Monocyte (primary cell): Measurements from ENCODE around the gene GOLIM4.

DNA sequence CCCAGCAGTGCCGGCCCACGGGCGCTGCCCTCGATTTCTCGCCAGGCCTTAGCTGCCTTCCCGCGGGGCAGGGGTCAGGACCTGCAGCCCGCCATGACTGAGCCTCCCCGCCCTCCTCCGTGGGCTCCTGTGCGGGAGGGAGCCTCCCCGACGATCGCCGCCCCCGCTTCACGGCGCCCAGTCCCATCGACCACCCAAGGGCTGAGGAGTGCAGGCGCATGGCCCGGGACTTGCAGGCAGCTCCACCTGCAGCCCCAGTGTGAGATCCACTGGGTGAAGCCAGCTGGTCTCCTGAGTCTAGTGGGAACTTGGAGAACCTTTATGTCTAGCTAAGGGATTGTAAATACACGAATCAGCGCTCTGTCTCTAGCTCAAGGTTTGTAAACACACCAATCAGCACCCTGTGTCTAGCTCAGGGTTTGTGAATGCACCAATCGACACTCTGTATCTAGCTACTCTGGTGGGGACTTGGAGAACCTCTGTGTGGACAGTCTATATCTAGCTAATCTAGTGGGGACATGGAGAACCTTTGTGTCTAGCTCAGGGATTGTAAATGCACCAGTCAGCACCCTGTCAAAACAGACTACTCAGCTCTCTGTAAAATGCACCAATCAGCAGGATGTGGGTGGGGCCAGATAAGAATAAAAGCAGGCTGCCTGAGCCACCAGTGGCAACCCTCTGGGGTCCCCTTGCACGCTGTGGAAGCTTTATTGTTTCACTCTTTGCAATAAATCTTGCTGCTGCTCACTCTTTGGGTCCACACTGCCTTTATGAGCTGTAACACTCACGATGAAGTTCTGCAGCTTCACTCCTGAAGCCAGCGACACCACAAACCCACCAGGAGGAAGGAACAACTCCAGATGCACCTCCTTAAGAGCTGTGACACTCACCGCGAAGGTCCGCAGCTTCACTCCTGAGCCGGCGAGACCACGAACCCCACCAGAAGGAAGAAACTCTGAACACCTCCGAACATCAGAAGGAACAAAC, 1578.8 kb downstream of the SI start:
- PRO-cap, 2 experiments: no peak in any of the 2 experiments

DNA sequence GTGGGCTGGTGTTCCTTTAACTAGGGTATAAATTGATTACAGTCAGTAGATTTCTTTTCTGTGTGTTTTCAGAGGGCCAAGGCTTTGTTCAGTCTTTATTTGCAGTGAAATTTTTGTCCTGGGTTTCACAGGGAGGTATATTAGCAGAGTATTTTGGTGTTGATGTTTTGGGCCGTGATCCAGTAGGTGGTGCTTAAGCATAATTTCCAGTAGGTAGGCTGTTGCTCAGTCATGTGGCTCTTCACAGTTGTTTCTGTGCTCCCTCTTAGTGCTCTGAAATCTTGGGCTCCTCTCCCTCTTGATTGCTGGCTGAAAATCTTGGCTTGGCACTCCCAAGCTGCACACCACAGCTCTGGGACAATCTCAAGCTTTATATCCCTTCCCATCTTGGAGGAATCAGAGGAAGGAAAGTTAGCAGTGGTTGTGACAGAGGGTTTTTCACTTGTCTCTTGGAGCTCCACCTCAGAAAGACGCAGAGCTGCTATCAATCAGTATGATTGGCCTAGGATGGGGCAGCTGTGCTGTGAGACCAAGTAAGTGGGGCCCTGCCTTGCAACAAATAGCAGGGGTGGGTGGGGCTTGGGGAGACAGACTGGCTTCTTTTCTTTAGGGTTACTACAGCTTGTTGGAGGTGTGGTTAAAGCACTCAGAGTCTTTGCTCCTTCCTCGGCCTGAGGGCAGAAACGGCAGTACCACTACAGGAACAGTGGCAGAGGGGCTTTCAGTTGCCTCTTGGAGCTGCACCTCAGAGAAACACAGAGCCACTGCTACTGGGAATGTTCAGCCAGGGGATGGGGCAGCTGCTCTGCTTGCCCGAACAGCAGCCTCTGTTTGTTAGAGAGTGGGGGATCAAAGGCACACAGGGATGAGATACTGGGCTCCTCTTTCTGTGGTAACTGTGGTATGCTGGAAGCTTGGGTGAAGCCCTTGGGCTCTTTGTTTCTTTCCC, 627.0 kb downstream of the SI start:
- PRO-cap, 2 experiments: no peak in any of the 2 experiments

DNA sequence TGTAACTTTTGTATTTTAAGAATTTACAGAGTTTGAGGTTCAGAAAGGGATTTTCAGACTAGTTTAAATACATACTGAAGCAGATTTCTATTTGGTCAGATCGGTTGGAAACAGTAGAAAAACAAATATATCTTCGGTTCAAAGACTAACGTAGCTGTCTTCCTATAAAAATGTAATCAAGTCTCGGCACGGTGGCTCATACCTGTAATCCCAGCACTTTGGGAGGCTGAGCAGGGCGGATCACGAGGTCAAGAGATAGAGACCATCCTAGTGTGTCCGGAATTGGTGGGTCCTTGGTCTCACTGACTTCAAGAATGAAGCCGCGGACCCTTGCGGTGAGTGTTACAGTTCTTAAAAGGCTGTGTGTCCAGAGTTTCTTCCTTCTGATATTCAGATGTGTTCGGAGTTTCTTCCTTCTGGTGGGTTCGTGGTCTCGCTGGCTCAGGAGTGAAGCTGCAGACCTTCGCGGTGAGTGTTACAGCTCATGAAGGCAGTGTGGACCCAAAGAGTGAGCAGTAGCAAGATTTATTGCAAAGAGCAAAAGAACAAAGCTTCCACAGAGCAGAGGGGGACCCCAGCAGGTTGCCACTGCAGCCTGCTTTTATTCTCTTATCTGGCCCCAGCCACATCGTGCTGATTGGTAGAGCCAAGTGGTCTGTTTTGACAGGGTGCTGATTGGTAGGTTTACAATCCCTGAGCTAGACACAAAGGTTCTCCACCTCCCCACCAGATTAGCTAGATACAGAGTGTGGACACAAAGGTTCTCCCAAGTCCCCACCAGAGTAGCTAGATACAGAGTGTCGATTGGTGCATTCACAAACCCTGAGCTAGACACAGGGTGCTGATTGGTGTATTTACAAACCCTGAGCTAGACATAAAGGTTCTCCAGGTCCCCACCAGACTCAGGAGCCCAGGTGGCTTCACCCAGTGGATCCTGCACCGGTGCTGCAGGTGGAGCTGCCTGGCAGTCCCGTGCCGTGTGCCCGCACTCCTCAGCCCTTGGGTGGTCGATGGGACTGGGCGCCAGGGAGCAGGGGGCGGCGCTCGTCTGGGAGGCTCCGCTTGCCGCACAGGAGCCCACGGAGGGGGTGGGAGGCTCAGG, 80.6 kb upstream of the BCHE start:
- PRO-cap, 2 experiments: no peak in any of the 2 experiments

GRCh38 chr3:168095078-168095972, at the start of gene GOLIM4:
Gene GOLIM4 (minus strand): TSS chr3:168095924.
- PRO-cap, 2 experiments: peak in 2 of 2 experiments; most common plus-strand start chr3:168095369 (in 2); most common minus-strand start chr3:168095390 (in 2)

DNA sequence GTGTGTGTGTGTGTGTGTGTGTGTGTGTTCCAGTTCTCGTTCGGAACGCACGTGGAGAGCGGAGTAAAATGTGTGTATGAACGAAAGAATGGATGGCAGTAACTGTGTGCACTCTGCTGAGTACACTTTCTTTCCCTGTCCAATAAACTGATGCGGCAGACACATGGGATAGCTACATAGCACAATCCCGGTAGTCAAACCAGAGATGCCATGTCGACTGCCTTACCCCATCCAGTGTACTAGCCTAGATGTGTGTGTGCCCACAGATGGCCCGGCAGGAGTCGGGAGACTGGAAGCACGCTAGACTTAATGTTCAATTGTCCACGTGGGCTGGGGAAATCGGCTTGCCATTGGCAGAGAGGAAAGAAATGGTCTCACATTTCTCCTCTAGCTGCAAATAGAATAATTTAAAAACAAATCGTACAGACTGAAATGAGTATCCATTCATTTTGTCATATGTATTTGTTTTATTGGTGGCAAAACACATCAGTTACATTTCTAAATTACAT, 584 bp upstream of the GOLIM4 start:
- PRO-cap, 2 experiments: peak in 1 of 2 experiments; most common minus-strand start position 283 of the sequence (in 1)

- PRO-cap, 2 experiments: no peak in any of the 2 experiments
Measured at GRCh38 chr3:168165409-168165947, 69.8 kb upstream of the GOLIM4 start.

DNA sequence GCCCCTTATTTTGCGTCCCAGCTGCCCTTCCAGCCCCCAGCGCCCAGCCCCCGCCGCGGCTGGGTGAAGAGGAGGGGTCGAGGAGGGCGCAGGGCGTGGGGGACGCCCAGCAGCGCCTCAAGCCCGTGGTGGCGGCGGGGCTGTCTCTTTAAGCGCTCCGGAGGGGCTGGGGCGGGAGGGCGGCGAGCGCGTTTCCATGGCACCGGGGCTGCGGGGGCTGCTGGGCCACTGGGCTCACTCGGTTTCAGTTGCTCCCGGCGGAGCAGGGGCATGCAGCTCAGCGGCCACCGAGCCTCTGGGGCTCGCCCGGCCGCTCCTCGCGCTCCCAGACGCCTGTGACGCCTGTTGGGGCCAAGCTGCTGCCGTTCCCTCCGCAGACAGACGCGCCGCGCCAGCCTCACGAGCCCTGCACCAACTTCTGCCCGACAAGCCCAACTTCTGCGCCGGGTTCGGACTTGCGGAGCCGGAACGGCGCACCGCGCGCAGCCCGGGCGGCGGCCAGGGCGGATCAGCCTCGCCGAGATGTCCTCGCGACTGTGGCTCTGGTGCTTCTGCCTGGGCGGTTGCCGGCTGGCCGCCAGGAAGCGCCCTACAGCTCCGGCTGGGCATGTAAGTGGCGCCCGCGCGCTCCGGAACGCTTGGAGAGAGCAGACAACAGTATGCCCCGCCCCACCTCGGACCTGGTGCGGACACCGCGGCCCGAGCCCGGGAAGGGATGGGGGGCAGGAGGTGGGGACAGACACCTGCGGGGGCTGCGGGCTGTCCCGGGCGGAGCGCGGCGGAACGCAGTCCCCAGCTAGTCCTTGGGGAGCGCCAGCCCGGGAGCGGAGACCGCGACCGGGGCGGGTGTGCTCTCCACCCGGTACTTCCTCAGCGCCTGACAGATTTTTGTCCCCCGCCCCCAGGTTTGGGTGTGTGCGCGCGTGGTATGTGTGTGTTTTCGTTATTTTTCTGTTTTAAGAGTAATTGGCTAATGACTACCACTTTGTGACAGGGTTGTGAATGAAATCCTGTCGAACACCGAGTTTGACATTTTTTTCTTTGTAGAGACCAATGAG, 154.0 kb upstream of the GOLIM4 start:
- PRO-cap, 2 experiments: no peak in any of the 2 experiments

DNA sequence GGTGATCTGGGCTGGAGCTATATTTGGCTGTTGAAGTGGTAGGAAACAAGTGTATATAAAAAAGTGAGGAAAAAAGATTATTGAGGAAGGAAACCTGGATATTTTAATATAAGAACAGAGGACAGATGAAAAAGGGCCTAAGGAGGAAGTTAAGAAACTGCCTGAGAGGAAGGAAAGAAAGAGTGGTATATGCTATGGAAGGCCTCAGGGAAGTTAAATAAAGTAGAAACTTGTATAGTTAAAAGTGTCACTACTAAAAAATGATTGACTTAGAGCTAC, 164.9 kb upstream of the GOLIM4 start:
- PRO-cap, 2 experiments: no peak in any of the 2 experiments

DNA sequence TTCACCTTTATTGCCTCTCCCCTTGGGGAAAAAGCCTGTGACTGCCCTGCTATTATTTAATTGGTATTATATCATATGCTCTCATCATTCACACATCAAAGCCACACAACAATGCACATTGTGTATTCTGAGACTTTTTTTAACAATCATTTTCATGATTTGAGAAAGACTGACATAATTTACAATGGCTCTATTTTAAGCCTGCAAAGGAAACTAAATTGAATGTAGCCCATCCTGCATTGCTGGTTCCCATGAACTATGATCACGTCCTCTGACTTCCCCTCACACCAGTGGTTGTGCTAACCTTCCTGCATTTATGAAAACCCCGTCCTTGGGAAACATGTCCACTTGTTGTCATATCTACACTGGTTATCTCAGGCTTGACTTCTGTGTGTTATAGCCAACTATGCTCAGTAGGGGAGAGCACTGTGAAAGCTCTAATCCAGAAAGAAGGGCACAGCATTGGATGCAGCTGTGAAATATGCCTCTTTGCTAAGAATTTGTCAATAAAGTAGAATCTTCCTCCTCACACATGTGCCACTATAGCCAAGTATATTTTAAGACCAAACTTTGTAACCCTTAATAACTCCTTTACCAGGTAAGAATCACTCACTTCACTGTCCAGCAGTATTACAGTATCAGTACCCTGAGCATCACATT, 546.2 kb downstream of the MECOM start:
- PRO-cap, 2 experiments: no peak in any of the 2 experiments

GRCh38 chr3:169138674-169139370, 524.7 kb downstream of the MECOM start:
- PRO-cap, 2 experiments: no peak in any of the 2 experiments

GRCh38 chr3:169241962-169242861, 421.3 kb downstream of the MECOM start:
- PRO-cap, 2 experiments: no peak in any of the 2 experiments

DNA sequence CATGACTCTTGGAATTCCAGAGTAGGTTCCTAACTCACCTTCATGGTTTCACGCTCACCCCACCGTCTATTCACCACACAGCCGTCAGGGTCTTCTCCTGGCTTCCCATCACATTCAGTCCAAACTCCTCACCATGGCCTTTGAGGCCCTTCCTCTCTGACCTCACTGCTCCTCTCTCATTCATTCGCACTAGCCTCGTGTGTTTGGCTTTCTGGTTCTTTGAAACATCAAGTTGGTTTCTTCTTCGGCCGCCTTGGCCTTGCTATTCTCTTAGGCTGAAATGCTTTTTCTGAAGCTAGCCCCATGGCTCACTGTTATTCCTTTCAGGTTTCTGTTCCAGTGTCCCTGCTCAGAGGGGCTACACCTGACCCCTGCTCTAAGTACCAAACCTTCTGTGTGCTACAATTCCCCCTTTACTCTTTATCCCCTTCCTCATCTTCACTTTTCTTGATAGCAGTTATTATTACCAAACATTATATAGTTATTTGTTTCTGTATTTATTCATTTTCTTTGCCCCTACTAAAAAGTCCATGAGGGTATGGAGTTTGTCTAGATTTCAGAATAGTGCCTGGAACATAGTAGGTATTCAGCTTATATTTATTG, 370.2 kb downstream of the MECOM start:
- PRO-cap, 2 experiments: no peak in any of the 2 experiments

DNA sequence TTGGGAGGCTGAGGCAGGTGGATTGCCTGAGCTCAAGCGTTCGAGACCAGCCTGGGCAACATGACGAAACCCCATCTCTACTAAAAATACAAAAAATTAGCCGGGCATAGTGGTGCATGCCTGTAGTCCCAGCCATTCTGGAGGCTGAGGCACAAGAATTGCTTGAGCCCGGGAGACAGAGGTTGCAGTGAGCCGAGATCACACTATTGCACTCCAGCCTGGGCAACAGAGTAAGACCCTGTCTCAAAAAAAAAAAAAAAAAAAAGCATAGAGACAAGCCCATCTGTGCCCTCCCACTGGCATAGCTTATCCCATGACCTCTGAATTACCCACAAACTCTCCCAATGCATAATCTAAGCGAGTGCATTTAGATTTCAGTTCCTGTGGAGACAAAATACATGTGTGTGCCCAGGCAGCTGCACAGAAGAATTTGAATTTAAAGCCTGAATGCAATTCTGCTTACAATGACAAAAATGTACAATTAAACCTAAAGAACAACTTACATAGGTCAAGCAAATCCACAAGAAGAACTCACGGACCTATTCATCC, 278.6 kb downstream of the MECOM start:
- PRO-cap, 2 experiments: no peak in any of the 2 experiments

DNA sequence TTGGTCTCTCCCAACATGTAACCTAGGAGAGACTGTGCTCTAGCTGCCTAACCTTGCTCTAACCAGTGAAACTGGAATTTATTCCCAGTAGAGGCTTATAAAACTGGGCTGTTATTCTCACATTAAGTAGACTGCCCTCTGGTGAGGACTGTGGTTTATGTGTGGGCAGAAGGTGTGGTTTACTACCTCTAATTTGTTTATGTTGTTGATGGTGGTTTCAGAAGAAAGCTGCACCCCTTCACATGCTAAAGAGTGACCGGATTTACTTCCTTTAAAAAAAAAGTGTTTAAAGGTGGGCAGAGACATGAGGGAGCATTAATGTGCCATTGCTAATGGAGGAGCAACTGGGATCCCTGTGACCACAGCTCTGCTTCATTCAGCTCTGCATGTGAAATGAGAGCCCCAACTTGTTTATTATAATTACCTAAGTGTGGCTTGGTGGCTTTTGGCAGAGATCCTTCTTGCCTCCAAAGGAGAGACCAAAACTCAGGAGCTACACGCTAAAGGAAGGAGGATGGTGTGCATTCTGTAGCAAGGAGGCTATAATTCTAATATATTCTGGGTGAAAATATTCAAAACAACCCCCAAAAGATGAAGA, 273.1 kb downstream of the MECOM start:
- PRO-cap, 2 experiments: no peak in any of the 2 experiments

DNA sequence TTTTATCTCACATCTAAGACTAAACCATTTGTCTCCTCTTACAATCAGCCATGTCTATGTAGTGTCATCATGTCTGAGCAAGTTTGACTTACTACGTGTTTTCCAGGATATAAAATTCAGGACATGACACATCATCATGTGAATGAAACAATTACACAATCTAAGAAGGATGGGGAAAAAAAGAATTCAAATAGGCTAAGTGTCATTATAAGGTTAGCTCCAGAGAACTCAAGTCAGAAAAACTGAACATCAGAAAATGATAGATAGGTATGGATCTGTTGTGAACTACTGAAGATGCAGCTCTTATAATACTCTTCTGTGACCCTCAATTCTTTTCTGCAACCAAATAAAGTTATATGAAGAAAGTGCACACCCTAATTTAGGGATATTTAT, 208.6 kb downstream of the MECOM start:
- PRO-cap, 2 experiments: no peak in any of the 2 experiments

DNA sequence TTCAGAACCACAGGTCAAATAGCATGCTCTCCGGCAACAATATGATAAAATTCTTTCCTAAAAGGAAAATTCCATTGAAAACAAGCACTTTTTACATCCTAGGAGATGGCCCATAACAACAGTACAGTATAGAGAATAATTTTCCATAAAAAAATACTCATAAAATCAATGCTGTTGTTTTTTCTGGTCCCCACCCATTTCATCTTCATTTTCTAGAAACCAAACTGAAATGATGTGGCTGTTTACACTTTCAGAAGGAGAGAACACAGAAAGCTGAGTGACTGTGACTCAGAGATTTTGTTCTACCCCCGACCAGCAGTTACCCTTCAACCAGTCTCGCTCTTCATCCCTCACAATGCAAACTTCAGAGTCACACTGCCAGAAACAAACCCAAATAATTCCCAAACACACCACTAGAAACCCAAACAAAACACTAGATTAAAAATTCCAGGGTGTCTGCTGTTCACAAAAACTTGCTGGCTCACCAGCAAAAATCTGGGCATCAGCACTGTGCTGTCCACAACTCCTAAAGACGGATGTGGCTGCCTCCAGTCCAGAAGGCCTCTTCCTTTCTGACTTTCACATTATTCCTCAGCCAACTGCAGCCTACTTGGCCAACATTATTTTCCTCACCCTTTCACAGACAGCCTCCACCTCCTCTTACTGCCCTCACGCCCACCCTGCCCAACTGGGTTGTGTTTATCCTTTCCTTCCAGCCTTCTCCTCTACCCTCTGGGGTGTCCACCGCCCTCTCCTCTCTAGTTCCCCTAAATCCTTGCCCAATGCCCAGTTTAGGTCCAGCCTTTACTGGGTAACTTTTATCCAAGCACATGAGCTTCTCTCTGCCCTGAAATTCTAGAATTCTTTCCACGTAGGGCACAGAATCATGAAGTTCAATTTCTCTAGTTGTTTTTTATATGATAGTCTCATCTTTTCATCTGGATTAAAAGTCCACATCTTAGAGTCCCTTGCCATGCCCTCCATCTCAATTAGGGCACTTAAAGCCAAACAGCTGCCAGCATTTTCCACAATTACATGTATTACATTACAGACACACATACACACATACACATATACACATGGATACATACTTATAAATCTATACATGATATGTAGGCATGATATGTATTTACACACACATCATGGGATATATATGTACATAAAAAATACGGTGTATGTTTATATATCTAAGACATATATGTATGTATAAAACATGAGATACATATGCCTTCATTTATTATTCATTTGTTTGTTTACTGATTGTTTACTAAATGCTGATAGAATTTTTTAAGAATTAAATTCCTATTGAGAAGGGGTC, 71.3 kb downstream of the MECOM start:
- PRO-cap, 2 experiments: no peak in any of the 2 experiments

GRCh38 chr3:169623889-169624720, 39.4 kb downstream of the MECOM start:
- PRO-cap, 2 experiments: no peak in any of the 2 experiments

DNA sequence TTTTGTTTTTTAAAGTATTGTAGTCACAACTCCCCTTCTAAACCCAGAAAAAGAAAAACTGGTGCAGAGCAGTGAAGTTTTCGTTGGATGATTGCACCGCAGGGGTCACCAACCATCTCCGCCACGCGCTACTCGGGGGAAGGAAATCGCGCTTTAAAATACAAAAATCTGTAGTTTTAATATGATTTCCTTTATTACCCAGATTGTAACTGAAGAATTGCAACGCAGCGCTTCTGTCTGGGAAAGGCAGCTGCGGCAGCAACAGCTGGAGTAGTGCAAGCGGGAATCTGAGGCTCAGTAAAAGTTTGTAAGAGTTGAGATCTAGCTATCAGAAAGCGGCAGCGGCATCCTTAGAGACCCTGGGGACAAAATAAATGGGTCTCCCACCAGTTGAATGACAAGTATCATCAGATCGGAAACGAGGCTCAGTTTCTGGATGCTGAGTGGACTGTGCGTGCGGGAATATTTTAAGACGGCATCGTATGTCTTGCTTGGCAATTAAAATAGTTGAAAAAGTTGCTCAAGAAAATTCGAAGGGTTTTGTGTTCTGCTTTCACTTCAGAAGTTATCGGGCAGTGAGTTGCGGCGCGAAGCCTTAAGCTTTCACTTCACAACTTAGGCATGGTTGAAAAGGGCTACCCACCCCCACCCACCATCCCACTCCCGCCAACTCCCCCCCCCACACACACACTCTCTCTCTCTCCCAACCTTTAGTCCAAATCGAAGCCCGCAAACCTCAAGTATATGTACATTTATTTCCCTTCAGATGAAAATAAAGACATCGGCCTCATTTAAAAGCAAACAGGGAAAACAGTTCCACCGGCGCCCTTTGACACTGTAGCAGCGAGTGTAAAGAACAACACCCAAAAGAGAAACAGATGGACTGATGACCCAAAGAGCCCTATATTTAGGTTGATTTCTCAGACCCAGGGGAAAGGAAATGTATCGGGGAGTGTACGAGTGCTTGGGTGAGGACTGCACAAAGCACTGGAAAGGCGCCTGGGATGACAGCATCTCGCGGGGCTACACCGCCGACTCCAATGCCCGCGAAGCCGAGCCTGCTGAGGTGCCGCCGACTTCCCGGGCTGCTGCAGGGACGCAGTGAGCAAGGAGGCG, 2.5 kb downstream of the MECOM start:
- PRO-cap, 2 experiments: no peak in any of the 2 experiments

GRCh38 chr3:169811573-169811959, 1.1 kb upstream of the LRRIQ4 start:
- PRO-cap, 2 experiments: no peak in any of the 2 experiments

GRCh38 chr3:170227008-170227764, 5.0 kb downstream of the PRKCI start:
- PRO-cap, 2 experiments: peak in 2 of 2 experiments; most common plus-strand start chr3:170227464 (in 1)